Parietal lobe (tissue), 2 donors: ENCODE measurements around a stretch of chr6.

DNA sequence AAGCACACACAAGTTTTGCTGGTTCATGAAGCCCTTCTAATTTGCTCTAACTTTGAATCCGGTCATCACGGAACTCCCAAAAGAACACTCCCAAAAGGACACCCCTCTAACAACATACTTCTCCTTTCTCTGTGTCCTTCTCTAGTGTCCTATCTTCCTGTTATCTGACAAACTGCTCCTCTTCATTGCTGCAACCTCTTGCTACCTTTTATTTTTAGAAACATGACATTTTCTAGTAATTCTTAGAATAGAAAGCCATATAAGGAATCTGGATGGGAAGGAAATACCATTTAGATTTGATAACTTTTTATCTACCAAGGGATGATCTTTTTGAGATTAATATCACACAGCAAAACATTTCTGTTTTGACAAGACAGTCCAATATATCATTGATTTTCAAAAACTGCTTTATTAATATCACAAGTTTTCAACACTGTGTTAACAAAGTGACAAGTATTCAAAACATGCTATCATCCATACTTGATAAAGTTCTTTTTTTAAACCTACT lies 63.1 kb downstream of the COL12A1 start:
- RAMPAGE, long total RNA: no peak

DNA sequence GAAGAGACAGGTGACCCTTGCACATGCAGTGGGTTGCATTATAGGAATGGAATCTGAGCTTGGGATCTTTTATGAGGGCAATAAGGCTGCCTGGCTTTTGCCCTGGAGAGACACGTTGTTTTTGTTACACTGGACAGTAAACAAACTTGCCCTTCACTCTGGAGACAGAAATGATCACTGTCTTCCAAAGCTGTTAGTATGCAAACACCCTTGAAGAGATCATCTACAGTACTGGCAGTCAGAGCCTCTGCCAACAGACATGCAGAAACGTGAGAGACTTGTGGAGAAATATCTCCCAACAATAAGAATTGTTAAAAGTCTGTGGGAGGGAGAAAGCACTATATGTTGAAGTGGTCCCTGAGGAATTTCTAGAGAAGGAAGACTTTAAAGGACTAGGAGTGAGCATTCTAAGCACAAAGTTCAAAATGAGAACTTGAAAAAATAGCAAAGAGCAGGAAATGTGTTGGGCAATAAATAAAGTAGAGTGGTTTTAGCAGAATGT lies 6.2 kb upstream of the COL12A1 start:
- RAMPAGE, long total RNA: no peak

DNA sequence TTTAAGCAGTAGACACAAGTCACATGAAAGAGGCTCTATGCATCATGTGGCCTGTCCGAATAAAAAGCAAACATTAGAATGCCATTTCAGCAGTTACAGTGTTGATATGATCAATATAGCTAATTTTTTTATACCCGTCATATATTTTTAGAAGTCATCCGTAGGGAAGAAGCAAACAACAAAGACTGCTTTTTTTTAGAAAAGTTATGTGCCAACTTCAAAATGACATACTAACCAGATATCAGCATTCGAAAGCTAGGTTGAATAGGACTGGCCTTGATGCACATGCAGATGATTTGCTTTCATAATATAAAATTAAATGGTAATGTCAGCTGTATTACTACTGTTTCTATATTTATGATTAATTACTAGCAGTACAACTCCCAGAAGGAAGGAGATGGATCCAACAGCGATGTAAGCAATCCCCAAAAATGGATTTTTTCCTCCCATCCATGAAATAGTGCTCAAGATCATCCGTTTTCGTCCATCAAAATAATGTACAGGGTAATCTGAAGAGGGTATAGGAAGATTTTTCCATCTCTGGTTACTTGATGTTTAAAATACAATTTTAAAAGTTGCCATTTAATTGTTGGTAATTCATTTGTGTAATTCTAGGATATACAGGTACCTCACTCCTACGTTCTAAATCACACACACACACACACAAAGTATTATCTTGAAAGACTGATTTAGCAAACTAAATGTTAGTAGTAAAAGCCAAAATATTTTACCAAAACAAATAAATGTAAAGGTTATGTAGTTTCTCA lies 12.4 kb upstream of the COX7A2 start:
- RAMPAGE, long total RNA: no peak

- RAMPAGE, long total RNA: no peak
Observed at GRCh38 chr6:75908494-75908923, 159.5 kb downstream of the MYO6 start.

GRCh38 chr6:76441734-76442405 lies 369.4 kb upstream of the IMPG1 start:
- RAMPAGE, long total RNA: no peak

GRCh38 chr6:77834437-77834869 lies 181.6 kb downstream of the MEI4 start:
- RAMPAGE, long total RNA: no peak

- RAMPAGE, long total RNA: no peak
Observed at GRCh38 chr6:79076680-79077412, 1.2 kb downstream of the PHIP start.

GRCh38 chr6:79171083-79171282 lies 92.9 kb upstream of the PHIP start:
- RAMPAGE, long total RNA: no peak

- RAMPAGE, long total RNA: no peak
Observed at GRCh38 chr6:79671596-79672060, 40.5 kb downstream of the SH3BGRL2 start.

DNA sequence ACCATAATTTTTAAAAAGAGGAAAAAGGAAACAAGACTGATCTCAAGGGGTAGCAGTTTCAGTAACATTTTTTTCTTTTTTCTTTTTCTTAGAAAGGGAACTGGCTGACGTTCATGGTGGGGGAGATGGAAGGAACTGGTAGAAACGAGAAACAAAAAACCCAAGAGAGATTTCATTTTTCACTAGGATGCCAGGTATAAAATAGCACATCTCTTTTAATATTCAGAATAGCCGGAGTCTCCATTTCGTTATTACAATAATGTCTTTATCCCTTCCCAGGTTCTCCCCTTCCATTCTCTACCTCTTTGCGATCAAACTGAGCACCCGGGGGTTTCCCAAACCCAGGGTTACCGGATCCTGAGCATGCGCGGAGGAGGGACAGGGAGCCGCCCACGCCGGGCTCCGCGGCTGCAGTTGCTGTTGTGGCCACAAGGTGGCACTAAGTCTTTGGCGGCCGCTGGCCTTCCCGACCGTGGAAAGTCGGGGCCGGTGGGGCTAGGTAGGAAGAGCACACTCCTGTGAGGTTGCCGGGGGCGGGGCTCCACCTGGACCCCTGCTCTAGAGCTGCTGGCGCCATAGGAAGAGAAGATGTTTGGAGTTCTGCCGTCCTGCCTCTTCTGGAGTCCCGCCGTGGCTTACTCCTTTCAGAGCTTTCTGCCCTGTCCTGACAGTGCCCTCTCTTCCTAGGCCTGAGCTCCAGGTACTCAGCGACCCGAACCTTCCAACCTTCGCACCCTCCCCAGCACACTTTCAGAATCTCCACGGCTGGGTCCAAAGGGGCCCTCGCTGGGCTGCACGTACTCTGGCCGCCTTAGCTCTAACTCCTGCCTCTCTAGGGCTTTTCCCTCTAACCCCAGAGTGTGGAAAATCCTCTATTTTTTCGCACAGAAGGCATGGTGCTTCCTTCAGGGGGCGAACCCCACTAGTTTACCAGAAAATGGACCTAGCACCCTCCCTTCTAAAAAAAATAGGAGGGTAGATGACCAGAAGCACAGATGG lies 146.9 kb downstream of the SH3BGRL2 start:
- RAMPAGE, long total RNA: no peak

GRCh38 chr6:80020370-80020795 lies 15.9 kb downstream of the TTK start:
- RAMPAGE, long total RNA: no peak

DNA sequence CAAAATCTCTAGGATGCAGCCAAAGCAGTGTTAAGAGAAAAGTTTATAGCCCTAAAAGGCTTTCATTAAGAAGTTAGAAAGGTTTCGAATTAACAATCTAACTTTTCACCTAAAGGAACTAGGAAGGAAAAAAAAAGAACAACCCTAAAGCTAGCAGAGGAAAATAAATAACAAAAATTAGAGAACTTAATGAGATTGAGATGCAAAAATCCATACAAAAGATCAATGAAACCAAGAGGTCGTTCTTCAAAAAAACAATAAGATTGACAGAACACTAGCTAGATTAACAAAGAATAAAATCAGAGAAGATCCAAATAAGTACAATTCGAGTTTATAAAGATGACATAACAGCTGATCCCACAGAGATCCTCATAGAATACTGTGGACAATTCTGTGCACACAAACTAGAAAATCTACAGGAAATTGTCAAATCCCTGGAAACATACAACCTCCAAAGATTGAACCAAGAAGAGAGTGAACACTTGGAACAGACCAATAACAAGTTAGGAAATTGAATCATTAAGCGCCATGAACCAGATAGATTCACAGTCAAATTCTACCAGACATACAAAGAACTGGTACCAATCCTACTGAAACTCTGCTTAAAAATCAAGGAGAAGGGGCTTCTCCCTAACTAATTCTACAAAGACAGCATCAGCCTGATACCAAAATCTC lies 194.7 kb downstream of the BCKDHB start:
- RAMPAGE, long total RNA: no peak

- RAMPAGE, long total RNA: no peak
Observed at GRCh38 chr6:81264978-81265607, 487.4 kb downstream of the TENT5A start.

GRCh38 chr6:81934247-81934771 lies 181.8 kb upstream of the TENT5A start:
- RAMPAGE, long total RNA: no peak

- RAMPAGE, long total RNA: no peak
Observed at GRCh38 chr6:81937169-81938143, 185.0 kb upstream of the TENT5A start.

- RAMPAGE, long total RNA: no peak
Observed at GRCh38 chr6:82017301-82017918, 230.1 kb downstream of the IBTK start.

DNA sequence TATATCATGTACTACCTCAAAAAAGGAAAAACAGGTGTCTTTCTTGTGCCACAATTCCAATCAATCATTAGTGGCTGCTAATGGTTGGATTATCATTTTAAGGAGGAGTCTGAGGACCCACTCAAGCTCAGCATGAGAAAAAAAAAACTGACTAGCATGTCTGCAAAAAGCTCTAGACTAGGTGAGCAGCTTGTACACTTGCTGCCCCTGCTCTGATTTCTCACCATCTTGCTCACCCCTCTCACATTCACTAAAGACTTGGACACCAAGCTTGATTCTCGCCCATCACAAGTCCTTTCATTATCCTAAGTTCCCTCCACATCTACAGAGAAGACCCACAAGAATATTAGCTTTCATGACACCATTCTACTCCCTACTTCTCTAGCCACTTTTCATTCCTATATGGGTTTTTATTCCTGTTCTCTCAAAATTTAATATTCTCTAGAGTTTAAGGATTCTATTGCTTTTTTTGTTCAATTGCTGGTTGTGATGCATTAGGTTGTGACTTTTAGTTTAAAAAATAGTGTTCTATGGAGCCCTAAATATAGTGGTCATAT lies 18.0 kb downstream of the IBTK start:
- RAMPAGE, long total RNA: no peak

DNA sequence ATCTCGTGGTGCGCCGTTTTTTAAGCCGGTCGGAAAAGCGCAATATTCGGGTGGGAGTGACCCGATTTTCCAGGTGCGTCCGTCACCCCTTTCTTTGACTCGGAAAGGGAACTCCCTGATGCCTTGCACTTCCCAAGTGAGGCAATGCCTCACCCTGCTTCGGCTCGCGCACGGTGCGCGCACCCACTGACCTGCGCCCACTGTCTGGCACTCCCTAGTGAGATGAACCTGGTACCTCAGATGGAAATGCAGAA lies 31.4 kb downstream of the TPBG start:
- RAMPAGE, long total RNA: no peak

DNA sequence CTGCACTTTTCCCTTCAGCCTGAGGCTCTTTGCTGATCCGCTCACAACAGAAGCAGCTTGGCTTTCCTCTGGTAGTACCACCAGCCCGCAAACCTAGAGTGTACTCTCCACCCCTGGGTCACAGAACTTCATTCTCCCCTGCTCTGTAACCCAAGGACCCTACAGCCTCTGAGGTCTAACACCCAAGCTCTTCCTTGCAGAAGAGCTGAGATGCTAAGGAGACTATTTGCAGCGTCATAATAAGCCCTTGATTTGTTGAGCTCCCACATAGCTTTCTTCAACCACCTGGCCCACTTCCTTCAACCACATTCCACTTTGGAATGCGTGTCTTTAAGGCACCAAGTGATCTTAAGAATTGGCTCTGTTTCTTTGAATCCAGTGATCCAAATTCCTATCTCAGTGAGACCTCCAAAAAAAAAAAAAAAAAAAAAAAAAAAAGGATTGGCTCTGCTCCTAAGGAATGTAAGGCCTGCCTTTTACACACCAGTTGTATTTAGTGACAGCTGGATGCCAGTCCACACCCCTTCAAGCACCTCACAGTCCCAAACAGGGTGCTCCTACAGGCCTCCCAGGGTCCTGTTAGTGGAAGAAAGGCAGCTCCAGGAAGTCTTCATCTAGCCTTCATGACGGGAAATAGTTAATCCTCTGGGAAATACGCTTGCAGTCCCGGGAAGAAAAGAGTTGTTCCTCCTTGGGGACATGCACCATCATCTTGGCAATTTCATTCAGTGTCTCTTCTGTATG lies 106.2 kb downstream of the UBE3D start:
- RAMPAGE, long total RNA: no peak

DNA sequence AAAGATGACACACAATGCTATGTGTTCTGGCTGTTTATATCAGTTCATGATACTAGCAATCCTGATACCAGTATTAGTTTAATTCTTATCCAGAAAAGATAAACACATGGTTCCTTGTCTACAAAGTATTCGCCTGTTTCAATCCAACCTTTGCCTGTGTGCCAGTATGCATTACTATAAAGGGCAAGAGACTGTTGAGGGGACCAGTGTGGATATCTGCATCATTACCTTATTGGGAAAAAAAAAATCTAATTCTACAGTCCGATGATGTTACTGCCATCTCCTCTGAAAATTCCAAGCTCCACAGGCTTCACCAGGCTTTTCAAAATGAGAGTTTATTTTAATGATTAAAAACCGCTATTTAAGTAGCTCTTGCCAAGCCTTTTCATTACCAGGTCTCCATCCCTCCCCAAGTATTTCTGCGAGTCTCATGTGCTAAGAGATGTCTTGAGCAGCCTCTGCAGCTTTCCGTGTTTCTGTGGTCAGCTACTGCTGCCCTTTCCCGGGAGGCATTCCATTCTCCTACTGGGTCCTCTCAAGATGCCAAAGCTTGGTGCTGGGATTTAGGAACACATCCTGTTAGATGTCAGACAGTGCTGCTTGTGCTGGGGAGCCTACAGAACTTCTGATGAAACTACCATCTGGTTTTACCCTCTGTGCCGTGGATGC lies 4.1 kb downstream of the RWDD2A start:
- RAMPAGE, long total RNA: no peak